Skeletal muscle tissue (tissue), 7 donors: ENCODE measurements around the gene TRIM36.

- PRO-cap, 3 experiments, result no peak in any of the 3 experiments
- RAMPAGE, long total RNA, result no peak
- RRBS, 2 experiments, result no CpG with 5 or more reads among the region's 5 CpGs
Measured at GRCh38 chr5:113488997-113489196, 644 bp upstream of the MCC start.

DNA sequence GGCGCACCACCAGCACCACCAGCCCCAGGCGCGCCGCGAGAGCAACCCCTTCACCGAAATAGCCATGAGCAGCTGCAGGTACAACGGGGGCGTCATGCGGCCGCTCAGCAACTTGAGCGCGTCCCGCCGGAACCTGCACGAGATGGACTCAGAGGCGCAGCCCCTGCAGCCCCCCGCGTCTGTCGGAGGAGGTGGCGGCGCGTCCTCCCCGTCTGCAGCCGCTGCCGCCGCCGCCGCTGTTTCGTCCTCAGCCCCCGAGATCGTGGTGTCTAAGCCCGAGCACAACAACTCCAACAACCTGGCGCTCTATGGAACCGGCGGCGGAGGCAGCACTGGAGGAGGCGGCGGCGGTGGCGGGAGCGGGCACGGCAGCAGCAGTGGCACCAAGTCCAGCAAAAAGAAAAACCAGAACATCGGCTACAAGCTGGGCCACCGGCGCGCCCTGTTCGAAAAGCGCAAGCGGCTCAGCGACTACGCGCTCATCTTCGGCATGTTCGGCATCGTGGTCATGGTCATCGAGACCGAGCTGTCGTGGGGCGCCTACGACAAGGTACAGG lies 920 bp downstream of the KCNN2 start:
- PRO-cap, 3 experiments, result no peak in any of the 3 experiments
- RAMPAGE, long total RNA, result no peak
- RRBS, 2 experiments, result 2 to 3% methylated on average over 9 to 22 of the region's 60 CpGs

- PRO-cap, 3 experiments, result no peak in any of the 3 experiments
- RAMPAGE, long total RNA, result no peak
- RRBS, 2 experiments, result 4 to 5% methylated on average over 6 of the region's 44 CpGs
Measured at GRCh38 chr5:114363269-114364420, 1.8 kb downstream of the KCNN2 start.

GRCh38 chr5:114411557-114412008 lies 49.7 kb downstream of the KCNN2 start:
- PRO-cap, 3 experiments, result no peak in any of the 3 experiments
- RAMPAGE, long total RNA, result no peak
- RRBS, 2 experiments, result no CpG with 5 or more reads among the region's 3 CpGs

DNA sequence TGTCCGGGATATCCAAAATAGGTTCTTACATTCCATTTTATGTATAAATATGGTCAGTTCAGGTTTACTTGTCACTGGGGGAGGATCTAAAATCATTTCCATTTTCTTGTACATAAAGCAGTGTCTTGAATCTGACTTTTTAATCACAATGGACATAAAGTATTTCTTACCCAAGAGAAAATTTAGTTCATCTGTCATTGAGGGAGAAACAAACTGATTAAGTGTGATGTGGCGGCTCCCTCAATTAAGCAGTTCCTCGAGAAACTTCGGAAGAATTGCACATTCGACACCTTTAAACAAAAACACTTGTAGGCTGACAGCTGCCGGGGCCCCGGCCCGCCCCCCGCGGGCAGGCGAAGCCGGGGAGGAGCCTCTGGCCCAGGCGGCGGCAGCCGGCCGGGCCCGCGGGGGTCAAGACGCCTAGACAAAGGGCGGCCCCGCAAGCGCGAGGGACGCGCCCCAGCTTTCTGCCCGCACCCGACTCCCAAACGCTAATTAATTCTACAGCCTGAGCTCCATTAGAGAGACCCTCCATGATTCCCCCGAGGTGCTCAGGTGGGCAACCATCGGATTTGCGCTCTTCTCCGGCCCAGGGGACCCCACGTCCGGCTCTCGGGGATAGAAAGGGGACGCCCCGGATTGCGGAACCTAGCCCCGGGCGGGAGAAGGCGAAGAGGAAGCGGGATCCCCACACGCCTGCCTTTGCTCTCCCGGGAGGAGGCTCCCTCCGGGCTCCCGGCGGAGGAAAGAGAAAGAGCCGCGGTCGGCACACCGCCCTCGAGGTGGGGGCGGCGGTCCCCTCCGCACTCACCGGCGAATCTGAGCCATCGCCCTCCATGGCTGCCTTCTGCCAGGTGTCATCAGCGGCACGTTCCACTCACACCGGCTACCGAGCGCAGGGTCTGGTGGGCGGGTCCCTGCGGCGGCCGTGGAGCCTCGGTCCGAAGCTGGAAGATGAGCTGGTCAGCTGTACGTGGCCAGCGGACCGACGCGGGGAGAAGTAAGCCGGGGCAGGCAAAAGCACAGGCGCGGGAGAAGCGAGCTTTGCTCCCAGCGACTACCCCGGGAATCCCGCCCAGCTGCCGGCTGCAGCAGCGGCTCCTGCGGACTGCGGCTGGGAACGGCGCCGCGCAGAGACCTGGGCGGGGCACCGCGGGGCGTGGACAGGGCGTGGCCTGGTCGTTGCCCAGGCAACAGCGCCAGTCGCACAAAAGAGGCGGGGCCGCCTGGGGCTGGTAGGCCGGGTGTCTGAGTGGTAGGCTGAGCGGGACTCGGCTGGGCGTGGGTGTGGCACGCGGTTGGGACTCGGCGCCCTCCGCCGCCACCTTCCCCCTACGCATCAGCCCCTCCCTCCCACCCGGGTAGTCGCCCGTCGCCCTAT lies at the start of gene TRIM36:
TRIM36 (minus strand) TSS at position 1,112 of the 1,381 bp plus-strand sequence.
- PRO-cap, 3 experiments, result peak in 3 of 3 experiments; most common plus-strand start position 1,263 of the sequence (in 2); most common minus-strand start position 1,110 of the sequence (in 2)
- RAMPAGE, long total RNA, result no peak
- RRBS, 2 experiments, result 2 to 3% methylated on average over 42 of the region's 114 CpGs

DNA sequence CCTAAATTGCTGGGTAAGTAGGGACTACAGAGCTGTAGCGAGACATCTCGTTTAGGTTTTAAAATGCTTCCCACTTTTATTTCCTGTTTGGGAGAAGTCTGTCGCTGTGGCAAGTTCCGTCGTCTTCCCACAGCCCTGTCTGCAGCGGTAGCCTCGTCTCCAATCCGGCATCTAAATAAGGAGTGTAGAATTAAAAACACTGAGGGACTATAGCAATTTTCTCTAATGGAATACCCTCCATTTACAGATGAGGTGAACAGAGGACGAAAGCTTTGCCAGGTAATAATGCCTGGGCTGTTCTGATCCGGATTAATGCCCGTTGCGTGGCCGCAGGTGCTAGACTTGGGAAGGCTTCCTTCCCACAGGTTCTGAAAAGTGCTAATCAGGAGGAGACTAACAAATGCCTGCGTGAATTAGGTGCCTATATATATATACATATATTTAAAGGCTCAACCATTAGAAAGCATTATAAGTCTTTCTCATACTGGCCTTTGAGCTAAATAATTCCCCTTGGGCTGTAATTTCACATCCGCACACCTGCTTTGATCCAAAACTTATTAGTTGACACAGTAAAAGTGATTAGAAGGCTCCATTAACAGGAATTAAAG lies 1.4 kb upstream of the TRIM36 start:
- PRO-cap, 3 experiments, result no peak in any of the 3 experiments
- RAMPAGE, long total RNA, result no peak
- RRBS, 2 experiments, result 48% methylated on average over 2 of the region's 15 CpGs; no CpG with 5 or more reads in 1 of the 2 experiments

GRCh38 chr5:115296882-115297127 lies 351 bp upstream of the CCDC112 start:
- PRO-cap, 3 experiments, result no peak in any of the 3 experiments
- RAMPAGE, long total RNA, result no peak
- RRBS, 2 experiments, result no CpG with 5 or more reads among the region's 13 CpGs

- PRO-cap, 3 experiments, result peak in 1 of 3 experiments; most common plus-strand start chr5:115377893 (in 1); most common minus-strand start chr5:115377749 (in 1)
- RAMPAGE, long total RNA, result no peak
- RRBS, 2 experiments, result no CpG with 5 or more reads among the region's 4 CpGs
Measured at GRCh38 chr5:115377265-115378005, 81.0 kb upstream of the CCDC112 start.

DNA sequence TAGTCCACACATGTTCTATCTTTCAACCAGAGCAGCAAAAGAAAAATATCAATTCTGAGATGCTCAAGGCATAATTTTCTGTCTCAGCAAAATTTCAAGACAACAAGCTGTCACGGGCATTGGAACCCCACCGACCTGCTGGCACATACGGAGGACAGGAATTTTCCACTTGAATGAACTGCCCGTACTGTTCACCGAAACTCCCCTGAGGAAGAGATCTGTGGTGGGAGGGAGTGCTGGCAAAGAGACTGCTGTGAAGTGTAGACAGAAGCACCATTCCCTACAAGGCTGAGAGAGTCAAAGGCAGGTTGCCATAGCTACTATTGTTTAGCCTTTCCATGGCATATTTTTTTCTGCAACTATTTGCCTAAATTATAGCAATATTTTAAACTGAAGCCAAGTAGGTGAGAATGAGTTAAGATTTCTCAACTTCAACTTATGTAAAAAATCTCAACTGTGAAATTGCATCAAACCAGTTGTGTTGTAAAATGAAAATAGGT lies 80.8 kb downstream of the CDO1 start:
- PRO-cap, 3 experiments, result no peak in any of the 3 experiments
- RAMPAGE, long total RNA, result no peak
- RRBS, 2 experiments, result no CpG with 5 or more reads among the region's 5 CpGs

GRCh38 chr5:115815916-115816221 lies 590 bp downstream of the CDO1 start:
- PRO-cap, 3 experiments, result no peak in any of the 3 experiments
- RAMPAGE, long total RNA, result no peak
- RRBS, 2 experiments, result 0% methylated on average over 5 of the region's 35 CpGs; no CpG with 5 or more reads in 1 of the 2 experiments

GRCh38 chr5:116305889-116306273 lies 221.1 kb downstream of the COMMD10 start:
- PRO-cap, 3 experiments, result no peak in any of the 3 experiments
- RAMPAGE, long total RNA, result no peak
- RRBS, 2 experiments, result no CpG with 5 or more reads among the region's 1 CpG

DNA sequence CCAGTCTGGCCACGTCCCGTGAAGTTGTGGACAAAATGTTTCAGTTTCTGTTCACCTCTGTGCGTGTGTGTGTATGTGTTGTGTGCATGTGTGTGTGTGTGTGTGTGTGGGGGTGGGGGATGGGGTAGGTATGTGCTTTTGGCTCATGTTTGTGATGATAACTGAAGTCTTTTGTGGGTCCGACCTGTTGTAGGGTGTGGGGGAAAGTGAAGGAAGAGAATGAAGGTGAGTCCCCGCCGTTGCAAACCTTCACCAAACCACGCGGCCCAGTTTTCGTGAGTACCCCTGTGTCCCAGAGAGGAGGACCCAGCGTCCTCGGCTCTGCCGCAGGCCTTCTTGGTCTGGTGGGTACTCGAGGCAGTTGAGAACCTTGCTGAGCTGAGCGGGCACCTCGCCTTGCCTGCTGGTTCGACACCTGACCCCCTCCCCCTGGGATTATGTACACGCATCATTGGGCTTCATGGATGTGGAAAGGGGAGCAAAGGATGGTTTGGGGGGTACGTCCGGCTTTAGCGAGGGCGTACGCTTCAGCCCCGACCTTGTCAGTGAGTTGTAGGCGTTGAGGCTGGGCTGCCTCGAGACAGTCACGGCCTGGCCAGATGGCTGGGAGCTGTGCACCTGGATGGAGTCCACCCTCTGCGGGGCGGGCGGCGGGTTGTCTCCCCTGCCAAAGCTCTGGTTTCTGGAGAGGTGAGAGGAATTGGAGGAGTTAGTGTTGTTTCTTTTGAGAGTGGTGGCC lies 128.3 kb downstream of the SEMA6A start:
- PRO-cap, 3 experiments, result no peak in any of the 3 experiments
- RAMPAGE, long total RNA, result no peak
- RRBS, 2 experiments, result no CpG with 5 or more reads among the region's 30 CpGs

DNA sequence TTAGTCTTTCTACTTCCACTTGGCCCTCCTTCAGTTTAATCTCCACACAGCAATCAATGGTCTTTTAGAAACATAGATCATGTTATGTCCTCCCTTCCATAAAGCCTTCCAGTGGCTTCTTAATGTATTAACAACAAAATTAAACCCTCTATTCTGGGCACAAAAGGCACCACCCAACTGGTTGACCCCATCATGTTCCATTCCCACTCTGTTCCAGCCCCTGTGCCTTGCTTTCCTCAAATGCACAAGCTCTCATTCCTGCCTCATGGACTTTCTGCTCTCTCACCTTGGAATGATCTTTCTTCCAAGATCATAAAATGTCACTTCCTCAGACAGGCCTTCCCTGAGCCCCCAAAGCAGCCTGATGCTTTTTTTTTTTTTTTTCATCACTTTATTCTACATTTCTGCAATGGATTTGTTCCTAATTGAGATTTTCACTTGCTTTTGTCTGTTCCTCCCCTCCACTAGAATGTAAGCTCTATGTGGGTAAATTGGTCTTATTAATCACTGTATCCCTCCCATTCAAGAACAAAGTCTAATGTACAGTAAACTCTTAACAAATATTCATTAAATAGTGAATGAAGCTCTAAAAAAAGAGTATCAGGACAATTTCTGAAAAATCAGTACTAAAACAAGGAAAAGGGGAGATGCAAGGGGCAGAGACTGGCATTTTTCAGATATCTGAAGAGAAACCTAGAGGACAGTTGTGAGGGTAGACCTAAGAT lies 54.6 kb downstream of the SEMA6A start:
- PRO-cap, 3 experiments, result no peak in any of the 3 experiments
- RAMPAGE, long total RNA, result no peak

DNA sequence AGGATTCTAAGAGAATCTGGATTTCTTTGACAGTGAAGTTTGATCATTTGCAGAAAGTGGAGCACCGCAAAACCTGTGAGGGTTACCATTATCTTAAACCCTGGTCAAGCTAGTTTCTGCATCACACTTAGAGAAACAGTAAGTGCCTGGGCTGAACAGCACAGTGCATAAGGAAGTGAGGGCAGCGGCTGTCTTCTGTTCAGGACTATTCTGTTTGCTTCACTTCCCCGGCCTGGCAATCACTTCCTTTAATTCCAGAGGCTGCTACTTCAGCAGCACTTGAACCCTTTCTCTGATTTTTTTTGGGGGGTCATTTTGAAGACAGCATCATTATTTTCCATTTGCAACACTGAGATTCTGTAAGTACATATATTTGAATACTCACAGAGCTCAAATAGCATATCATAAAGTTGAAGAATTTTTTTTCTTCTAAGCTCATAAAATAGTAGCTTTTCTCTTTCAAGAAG lies 32.0 kb downstream of the SEMA6A start:
- PRO-cap, 3 experiments, result no peak in any of the 3 experiments
- RAMPAGE, long total RNA, result no peak
- RRBS, 2 experiments, result no CpG with 5 or more reads among the region's 3 CpGs

DNA sequence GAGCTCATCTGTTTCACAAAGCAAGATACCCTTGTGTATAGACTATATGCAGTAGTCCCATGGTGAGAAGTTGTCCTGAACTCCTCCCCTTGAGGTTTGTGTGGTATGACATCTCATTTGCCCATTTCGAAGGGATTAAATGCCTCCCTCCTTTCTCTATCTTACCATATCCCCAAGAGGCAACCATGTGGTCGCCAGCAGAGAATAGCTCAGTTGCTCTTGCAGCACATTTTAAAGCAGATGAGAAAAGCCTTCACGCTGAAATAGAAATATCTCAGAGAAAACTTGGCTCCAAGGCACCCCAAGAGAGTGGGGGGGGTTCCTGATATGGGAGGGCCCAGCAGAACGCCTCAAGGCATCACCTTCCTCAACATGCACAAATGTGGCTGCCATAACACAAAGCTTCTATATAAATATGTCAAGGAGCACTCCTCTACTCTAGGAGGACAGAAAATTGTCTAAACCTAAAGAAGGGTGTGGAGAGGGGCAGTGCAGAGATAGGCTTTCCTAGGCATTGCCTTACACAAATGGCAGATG lies 4.5 kb downstream of the SEMA6A start:
- PRO-cap, 3 experiments, result no peak in any of the 3 experiments
- RAMPAGE, long total RNA, result no peak
- RRBS, 2 experiments, result no CpG with 5 or more reads among the region's 4 CpGs

- PRO-cap, 3 experiments, result no peak in any of the 3 experiments
- RAMPAGE, long total RNA, result no peak
- RRBS, 2 experiments, result no CpG with 5 or more reads among the region's 5 CpGs
Measured at GRCh38 chr5:116676668-116677176, 102.1 kb upstream of the SEMA6A start.

- PRO-cap, 3 experiments, result peak in 1 of 3 experiments; most common plus-strand start chr5:116818087 (in 1)
- RAMPAGE, long total RNA, result no peak
- RRBS, 2 experiments, result no CpG with 5 or more reads among the region's 5 CpGs
Measured at GRCh38 chr5:116817921-116818214, 243.2 kb upstream of the SEMA6A start.

GRCh38 chr5:118923148-118923714 lies 65.1 kb downstream of the DTWD2 start:
- PRO-cap, 3 experiments, result no peak in any of the 3 experiments
- RAMPAGE, long total RNA, result no peak
- RRBS, 2 experiments, result no CpG with 5 or more reads among the region's 10 CpGs

GRCh38 chr5:119117170-119118020 lies 46.5 kb downstream of the DMXL1 start:
- PRO-cap, 3 experiments, result no peak in any of the 3 experiments
- RAMPAGE, long total RNA, result no peak
- RRBS, 2 experiments, result no CpG with 5 or more reads among the region's 6 CpGs

DNA sequence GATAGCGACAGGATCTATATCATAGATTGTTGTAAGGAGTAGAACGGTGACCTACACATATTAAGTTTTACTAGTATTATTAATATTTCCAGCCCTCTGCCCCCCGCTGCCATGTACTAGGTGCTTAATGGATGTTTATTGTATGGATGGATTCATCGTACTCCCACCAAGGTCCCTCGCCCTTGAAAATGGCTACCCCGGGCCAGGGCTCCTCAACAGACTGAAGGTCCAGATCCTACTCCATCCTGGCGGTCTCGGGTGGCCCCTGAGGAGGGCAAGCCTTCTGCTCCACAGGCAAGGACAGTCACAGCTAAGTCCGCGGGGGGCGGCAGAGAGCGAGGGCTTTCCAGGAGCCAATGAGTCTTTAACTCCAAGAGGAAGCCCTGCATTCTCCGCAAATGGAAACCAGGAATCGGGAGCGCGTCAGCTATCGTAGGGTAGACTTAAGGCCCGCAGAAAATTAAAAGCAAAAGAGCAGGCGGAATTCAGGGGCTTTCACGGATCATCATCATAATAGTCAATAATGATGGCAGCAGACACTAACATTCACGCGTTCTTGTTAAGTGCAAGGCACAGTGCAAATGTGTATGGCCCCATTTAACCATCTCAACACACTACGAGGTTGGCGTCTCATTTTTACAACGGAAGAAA lies 87.9 kb upstream of the TNFAIP8 start:
- PRO-cap, 3 experiments, result no peak in any of the 3 experiments
- RAMPAGE, long total RNA, result no peak
- RRBS, 2 experiments, result no CpG with 5 or more reads among the region's 25 CpGs